Camera-type eye (tissue), 1 donor: ENCODE data around the genes ZIC1 and TM4SF1.

- RAMPAGE, long total RNA: no peak
Observed at GRCh38 chr3:146223424-146224023, 27.4 kb downstream of the PLSCR4 start.

- RAMPAGE, long total RNA: no peak
Observed at GRCh38 chr3:146313782-146314353, 63.0 kb upstream of the PLSCR4 start.

GRCh38 chr3:146470407-146470858 is 1.1 kb upstream of the PLSCR2 start:
- RAMPAGE, long total RNA: no peak

DNA sequence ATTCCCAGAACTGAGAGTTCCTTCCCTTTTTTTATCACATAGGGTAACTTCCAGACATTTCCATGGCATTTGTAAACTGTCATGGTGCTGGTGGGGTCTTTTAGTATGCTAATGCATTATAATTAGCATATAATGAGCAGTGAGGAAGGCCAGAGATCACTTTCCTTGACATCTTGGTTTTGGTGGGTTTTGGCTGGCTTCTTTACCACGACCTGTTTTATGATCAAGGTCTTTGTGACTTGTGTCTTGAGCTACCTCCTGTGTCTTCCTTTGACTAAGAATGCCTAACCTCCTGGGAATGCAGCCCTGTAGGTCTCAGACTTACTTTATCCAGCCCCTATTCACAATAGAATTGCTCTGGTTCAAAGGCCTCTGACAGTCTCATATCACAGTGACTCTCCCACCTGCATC is 35.4 kb upstream of the PLSCR2 start:
- RAMPAGE, long total RNA: no peak

DNA sequence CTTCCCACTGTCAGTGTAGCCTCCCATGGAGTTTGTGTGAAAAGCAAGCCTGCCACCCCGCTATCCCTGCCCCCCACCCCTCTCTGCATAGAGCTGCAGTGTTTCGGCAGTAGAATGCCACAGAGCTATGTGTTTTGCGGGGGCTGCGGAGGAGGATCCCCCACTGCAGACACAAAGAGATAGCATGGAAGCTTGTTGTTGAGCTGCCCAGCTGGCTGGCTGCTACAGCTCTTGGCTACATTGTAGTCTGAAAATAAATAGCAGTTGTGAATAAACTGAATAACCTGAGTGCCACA is 53.2 kb upstream of the PLSCR5 start:
- RAMPAGE, long total RNA: no peak

DNA sequence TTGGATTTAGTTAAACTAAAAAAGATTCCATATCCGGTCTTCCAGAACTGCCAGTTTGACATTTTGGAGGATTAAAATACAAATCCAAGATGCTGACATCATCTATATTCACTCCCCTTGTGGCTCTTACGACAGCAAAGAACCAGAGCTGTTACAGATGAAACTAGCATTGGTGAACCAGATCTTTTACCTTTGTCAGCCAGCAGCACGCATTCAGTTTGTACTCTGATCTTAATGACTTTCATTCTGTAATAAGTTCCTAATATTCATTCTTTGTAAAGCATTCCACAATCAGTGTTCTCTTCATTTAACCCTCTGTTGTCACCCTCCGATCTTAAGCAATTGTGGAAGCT is 218.6 kb downstream of the ZIC4 start:
- RAMPAGE, long total RNA: no peak

DNA sequence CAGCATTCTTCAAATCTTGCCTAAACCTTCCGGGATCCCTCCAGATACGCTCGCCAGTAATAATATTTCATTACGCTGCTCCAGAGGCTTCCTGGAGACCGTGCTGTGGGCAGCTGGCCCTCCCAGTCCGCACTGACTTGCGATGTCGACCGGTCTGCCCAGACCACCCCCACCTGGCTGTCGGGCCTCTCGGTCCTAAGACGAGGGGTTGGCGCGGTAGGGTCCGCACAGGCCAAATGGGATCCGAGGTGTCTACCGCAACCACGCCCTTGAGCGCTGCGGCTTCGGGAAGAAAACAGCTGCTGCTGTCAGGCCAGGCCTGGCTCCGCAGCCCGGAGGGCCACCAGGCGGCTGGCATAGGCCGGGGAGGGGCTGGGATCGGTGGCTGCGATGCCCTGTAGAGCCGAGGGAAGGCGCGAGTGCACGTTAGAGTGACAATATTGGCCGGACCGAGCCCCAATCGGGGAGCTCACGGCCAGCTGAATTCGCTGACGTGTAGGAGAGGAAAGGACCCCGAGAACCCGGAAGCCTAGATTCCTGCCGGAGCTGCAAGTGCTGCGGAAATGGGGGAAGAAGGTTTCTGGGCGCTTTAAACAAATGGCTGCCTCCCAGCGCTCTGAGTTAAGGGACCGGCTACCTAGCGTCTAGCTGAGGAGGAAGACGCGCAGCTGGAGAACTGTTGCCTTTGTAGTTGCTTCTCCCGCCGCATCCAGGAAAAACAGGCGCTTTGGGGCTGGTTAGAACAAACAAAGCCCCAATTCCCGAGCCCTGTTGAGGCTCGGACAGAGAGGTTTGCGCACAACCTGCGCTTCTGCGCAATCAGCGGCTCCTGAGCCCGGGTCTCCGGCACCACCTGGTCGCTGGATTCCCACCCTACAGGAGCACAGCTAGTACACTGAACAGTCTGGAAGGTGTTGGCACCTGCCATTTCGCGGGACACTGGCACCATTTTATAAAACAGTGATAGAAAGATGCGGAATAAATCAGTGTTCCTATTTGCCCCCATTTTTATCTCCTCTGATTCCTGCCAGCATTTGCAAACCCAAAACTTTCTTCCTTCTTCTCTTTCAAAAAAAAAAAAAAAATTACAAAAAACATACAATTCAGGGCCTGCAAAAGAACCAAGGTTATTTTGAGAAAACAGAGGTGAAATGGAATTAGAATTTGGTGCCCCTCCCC is 14.0 kb downstream of the ZIC4 start:
- RAMPAGE, long total RNA: no peak

- RAMPAGE, long total RNA: no peak
Observed at GRCh38 chr3:147398206-147398789, 8.0 kb downstream of the ZIC4 start.

DNA sequence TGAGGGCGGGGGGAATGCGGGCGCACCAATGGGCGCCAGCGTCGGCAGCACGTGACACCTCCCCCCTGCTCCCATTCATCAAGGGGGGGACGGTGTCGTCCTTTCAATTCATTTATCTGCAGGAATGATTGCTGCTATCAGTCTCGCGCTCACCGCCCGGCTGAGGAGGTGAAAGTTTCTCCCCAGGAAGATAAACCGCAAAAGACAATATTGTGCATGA is at the start of gene ZIC1:
ZIC1 (plus strand) TSS at position 106 of the 220 bp plus-strand sequence.
- RAMPAGE, long total RNA: no peak

DNA sequence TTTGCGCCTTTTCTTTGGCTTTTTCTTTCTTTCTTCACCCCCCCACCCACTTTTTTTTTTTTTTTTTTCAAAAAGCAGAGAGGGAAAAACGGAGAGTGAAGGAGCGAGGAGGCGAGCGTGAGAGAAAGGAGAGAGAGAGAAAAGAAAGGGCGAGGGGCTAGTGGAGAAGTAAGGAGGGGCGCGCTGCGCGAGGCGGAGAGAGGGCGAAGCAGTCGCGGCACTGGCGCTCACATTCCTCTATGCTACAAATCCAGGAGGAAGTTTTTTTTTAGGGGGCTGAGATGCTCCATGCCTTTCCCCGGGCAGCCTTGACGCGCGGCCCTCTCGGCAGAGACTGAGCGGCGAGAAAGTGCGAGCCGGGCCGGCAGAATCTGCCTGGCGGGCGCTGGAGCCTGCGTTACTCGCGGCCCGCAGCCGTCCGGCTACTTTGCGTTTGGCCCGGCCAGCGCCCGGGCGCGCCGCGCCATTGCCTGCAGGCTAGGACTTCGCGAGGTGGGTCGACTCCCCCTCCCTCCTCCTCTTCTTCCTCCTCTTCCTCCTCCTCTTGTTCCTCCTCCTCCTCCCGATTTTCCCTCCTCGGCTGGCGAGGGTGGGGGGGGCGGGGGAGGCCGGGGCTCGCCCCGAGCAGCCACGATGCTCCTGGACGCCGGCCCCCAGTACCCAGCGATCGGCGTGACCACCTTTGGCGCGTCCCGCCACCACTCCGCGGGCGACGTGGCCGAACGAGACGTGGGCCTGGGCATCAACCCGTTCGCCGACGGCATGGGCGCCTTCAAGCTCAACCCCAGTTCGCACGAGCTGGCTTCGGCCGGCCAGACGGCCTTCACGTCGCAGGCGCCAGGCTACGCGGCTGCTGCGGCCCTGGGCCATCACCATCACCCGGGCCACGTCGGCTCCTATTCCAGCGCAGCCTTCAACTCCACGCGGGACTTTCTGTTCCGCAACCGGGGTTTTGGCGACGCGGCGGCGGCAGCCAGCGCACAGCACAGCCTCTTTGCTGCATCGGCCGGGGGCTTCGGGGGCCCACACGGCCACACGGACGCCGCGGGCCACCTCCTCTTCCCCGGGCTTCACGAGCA is 654 bp downstream of the ZIC1 start:
- RAMPAGE, long total RNA: no peak

- RAMPAGE, long total RNA: no peak
Observed at GRCh38 chr3:147423213-147423538, 14.0 kb downstream of the ZIC1 start.

DNA sequence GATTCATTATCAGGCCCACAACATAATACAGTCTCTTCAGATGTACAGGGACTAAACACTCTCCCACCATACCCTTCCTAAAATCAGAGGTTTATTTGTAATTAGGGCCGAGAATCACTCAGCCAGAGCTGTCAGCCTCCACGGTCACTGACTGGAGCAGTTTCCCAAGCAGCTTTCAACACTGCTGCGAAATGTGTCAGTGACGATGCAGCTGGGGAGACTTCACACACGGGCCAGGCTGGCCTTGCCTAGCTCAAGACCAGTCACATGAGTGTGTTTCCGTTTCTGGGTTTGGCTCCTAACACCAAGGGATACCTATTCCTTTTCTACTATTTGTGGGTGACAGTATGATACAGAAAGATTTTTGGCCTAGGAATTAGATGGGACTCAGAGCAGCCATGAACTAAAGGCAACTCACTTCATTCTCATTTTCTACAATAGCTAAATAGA is 272.0 kb downstream of the ZIC1 start:
- RAMPAGE, long total RNA: no peak

DNA sequence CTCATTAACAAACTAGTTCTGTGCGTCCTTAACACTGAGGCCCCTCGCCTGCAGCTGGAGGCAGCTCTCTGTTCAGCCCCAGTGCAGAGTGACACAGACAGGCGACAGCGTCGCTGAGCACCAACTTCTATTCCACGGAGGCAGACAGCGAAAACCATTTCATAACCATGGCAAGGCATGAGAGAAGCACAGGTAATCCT is 530.7 kb downstream of the ZIC1 start:
- RAMPAGE, long total RNA: start-site peak on the plus strand centred at position 89 of the sequence, 16 bp wide, 19 reads

DNA sequence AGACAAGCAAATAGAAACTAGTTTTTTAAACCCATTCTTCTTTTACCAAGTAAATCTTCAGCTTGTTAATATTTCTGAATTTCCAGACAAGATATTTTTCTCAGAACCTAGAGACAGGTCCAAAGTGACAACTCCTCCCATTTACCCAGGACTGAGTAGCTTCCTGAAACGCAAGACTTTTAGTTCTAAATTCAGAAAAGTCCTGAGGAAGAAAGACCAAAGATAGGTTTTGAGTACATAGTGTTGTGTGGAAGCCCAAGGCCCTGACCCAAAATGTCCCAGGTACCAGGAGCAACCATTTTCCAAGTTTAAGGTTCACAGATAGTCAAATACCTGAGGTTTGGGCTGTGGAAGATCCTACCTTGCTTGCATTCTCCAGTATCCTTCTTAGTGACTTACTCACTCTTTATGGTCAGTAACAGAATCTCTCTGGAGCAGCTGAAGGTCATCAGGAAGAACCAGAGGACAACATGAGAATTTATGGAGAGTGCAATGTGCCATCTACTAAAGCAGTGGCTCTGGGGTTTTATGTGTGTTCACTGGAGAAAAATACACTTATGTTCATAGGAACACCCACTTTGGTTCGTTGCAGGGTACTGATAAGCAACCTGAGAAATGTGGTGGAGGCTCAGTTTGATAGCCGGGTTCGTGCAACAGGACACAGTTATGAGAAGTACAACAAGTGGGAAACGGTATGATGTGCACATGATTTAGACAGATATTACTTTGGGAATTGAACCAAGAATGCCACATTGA is 12.7 kb downstream of the CPB1 start:
- RAMPAGE, long total RNA: no peak

GRCh38 chr3:149377340-149378456 is at the start of gene TM4SF1:
Gene TM4SF1, minus strand, starts transcription at chr3:149377649.
- RAMPAGE, long total RNA: no peak

- RAMPAGE, long total RNA: no peak
Observed at GRCh38 chr3:149401167-149401943, 23.9 kb upstream of the TM4SF1 start.

- RAMPAGE, long total RNA: no peak
Observed at GRCh38 chr3:149703405-149704030, 45.7 kb upstream of the WWTR1 start.

DNA sequence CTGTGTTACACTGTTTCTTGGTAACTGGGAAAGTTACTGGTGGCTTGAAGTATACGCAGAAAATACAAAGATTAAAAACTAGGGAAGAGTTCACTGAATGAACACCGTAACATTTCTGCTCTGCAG is 1.1 kb upstream of the PFN2 start:
- RAMPAGE, long total RNA: no peak

- RAMPAGE, long total RNA: no peak
Observed at GRCh38 chr3:150216027-150216490, 192.0 kb upstream of the TSC22D2 start.

GRCh38 chr3:150235939-150236309 is 172.2 kb upstream of the TSC22D2 start:
- RAMPAGE, long total RNA: no peak